Endothelial cell of umbilical vein (primary cell): ENCODE measurements around a stretch of chr20.

- PRO-cap = no peak
CAGE:
- cytosol, long polyA minus RNA = no peak
- cytosol, long polyA plus RNA = no peak
- long polyA plus RNA = no peak
- nucleus, long polyA minus RNA = no peak
- nucleus, long polyA plus RNA = no peak
These were observed 1.8 kb downstream of the LKAAEAR1 start for GRCh38 chr20:64082412-64082868.

DNA sequence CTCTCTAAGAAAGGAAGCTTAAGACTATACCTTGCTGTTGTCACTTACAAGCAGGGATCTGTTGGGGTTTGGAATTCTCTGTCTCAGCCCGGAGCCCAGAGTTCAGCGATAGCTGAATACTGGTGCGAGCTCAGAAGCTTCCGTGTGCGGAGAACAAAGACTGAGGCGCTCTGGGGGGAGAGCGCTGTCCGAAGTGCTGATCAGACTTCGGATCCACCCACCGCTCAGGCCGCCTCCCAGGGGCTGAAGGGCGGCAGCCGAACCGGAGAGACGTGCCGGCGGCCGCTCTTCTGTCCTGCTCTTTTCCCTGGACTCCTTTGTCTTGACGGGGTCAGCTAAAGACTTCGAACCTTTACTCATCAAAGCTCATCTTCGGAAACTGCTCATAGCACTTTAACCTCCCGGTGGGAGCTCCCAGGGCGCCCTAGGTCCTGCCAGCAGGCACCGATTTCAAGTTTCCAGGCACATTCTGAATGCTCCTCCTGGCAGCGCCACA, 2.3 kb upstream of the MYT1 start:
- PRO-cap = no peak
CAGE:
- cytosol, long polyA minus RNA = no peak
- cytosol, long polyA plus RNA = no peak
- long polyA plus RNA = no peak
- nucleus, long polyA minus RNA = no peak
- nucleus, long polyA plus RNA = no peak

DNA sequence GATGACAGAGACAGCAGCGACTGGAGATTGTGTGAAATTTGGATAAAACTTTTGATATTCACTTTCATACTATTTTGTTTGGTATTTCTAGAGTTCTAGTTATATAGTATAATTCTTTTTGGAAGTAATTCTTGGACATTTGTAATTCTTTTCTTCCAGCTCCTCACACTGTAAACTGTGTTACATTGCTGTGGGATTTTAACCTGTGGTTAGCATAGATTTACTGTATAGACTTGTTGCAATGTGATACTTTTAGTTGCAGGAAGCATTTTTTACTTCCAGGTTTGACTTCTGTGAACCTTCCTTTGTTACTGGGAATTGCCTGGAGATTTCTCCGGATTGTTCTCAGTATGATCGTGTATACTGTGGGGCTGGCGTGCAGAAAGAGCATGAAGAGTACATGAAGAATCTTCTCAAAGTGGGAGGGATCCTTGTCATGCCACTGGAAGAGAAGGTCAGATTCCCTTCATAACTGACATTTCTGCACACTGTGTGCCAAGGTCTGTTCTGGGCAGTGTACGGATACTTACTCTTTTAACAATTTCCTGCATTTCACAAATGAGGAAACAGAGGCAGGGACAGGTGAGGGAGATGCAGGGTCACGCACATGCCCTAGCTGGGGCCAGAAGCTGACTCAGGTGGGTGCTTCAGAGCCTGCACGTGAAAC, 9.6 kb downstream of the PCMTD2 start:
- PRO-cap = no peak
CAGE:
- cytosol, long polyA minus RNA = no peak
- cytosol, long polyA plus RNA = no peak
- long polyA plus RNA = no peak
- nucleus, long polyA minus RNA = no peak
- nucleus, long polyA plus RNA = no peak